Measurements from ENCODE around the genes ACTA2, FAS and IFIT2.

- PRO-cap, result no peak
Measured at GRCh38 chr10:87211834-87212317, 13.4 kb upstream of the NUTM2A start.

GRCh38 chr10:87341610-87342054 is 15.9 kb upstream of the NUTM2D start:
- PRO-cap, result no peak

DNA sequence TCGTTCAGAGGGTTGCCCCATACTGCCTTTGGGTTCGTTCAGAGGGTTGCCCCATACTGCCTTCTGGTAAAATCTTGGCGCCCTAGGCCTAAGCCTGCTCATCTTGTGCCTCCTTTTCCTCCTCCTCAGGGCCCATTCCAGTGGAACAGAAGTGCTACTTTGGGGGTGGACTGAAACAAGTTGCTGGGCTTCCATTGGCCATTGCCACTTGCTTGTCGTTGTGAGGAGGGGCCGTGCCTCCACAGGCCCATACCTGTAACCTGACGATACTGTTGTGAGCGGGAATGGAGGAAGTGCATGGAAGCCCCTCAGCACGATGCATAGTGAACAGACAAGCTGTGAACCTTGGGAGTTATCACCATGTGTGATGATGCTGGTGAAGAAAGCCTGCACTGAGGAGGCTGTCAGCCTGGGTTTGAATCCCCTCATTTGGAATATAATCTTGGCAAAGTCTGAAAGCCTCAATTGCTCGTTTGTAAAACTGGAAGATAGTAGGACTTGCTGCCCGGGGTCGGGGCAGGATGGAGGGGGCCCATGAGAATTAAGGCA is 777 bp upstream of the PAPSS2 start:
- PRO-cap, result no peak

GRCh38 chr10:87850878-87851274 is 12.5 kb downstream of the KLLN start:
- PRO-cap, result no peak

DNA sequence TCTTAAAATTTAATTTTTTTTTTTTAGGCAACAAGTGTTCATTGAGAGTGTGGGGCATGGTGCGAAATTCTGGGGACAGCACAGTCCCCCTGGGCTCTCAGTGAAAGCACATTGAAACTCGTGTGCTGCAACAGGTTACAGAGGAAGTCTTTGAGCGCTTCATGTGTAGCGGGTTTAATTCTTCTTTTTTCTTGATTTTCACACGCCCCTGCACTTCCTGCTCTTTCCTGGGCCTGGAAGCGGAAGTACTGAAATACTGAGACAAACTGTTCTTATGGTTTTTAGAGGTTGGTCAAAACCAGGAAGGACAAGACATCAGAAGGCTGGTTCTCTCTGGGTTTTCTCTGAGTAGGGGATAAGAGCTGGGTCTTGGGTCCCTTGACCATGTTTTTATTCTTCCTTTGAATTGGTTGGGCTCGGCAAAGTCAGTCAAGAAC is 203.5 kb downstream of the PTEN start:
- PRO-cap, result no peak

DNA sequence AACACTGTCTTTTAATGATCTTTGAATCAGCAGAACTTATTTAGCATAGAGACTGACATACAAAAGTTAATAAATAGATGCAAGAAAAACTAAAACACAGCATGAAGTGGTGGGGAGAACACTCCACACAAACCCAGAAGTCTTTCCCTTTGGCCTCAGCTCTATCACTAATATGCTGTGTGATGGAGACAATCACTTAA is 284.6 kb downstream of the PTEN start:
- PRO-cap, result no peak

DNA sequence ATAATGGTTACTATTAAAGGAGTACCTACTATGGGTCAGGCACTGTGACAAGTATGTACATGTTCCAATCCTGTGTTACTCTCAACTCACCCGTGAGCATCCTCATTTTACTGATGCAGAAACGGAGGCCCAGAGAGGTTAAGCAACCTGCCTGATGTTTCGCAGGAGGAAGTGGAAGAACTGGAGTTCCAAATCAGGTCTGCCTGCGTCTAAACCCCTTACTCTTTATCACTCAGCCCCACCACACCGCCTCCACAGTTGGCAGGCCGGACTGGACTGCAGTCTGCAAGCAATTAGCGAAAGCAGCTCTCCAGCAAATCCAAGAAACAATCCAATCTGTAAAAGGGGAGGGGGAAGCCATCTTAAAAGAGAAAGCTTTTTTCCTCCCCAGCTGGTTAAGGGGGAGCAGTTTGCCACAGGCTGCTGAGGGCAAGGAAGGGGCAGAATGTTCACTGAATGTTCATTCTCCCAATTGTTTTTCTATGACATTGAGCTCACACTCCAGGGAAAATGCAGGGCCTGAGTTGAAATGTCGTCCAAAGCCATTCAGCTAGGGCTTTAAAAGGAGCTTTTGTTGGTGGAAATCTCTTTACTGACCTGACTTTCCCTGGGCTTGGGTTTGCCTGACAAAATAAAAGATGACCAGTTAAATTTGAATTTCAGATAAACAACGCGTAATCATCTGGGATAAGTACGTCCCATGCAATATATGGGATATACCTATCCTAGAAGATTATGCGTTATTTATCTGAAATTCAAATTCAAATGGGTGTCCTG is 350.0 kb downstream of the RNLS start:
- PRO-cap, result no peak

DNA sequence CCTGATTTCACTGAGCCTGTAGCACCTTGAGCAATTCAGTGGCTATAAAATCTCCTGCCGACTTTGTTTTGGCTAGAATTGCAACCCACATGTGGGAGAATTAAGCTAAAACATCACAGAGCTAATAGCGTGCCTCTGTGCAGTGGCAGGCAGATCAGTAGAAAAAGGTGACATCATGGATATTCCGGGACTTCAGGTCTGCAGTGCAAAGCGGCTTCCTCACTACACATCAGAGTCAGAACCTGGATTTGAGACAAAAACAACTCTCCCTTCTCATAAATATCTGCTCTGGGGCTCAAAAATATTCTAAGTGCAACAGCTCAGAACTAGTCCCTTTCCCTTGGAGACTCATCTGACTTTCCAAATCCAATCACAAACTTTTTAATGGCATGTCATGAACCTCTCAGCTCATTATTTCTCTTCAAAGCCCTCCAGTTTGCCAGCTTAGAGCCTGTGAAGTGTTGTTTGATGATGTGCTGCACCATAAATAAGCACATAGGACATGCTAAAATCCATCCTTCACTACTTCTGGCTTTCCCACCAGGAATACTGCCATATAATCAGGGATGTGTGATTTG is 337.1 kb downstream of the RNLS start:
- PRO-cap, result no peak

- PRO-cap, result no peak
Measured at GRCh38 chr10:88497639-88497901, 85.5 kb downstream of the RNLS start.

DNA sequence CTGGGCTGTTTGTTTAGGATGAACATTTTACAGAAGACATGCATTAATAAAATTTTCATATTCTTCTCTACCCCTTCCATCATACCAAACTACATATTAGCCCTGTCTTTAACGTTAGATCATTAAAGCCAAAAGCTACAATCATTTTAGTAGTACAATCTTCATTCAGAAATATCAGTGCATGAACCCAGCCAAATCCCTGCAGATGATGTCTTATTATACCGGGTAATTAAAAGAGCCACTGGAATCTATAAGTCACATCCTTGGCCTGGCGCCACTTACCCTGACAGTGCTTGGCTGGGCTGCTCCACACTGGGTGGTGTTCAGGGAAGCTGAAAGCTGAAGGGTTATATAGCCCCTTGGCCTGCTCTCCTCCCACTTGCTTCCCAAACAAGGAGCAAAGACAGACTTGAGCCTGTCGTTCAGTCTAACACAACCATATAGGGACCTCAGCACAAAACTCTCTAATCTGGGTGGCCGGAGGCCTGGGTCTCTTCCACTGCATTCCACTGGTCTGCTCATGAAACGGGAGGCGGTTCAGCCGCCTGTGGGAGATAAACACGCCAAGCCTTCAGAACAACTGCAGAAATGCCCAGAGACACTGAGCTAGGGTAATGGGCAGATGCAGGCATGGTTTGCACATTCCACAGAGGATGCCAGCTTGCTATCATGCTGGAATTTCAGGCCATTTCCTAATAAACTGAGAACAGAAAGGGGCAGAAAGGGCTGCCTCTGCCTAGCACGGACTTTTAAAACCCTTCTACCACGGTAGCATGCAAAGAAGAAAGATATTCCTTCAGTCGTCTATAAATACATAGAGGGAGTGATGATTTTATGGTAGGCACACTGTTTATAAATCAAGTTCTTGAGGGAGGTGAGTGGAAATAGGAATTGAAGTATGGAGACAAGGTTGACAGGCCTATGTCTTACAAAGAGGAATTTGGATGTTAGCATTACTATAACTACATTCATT is at the start of gene ACTA2:
TSS of gene ACTA2 (minus strand) at position 325 of the 973 bp plus-strand sequence.
- PRO-cap, result bidirectional peak, plus-strand start at position 509 of the sequence, minus-strand start at position 324 of the sequence

DNA sequence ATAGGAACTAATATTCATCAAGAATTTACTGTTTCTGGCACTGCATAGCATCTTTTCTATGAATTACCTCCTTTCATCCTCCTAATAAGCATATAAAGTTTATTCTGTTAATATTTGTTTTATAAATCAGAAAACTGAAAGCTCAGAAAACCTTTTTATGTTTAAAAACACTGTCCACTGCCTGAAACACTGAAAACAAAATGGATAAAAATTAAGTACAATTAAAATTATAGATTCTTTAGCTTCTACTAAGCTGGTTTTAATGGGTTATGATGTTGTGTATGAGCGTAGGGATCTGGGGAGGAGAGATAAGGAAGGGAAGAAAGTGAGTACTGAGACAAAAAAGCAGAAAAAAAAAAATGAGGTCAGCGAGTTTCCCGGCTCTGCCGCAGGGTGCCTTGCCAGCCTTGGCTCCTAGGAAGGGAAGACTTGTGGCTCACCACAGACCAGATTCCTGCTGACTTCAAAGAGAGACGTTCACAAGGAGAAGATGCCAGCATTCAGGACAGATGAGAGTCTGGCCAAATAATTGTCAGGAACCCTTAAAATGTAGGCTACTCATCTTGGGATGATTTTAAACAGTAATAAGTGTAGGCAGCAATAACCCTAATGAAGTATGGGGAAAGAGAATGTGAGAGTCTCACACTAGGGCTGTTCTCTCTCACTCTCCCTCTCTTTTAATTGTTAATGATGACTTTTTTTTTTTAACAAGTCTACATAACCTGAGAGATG is 11.5 kb upstream of the FAS start:
- PRO-cap, result no peak

DNA sequence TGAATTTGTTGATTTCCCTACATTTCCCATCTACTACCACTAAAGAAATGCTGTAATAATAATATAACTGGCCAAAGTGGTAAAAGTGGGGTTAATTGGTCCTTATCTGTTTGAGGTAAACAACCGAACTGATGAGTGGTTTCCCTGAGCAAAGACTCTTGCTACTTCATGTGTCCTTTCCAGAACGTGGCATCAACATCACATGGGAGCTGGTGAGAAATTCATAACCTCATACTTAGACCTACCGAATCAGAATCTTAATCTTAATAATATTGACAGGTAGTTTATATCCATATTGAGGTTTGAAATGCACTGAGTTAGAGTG is 7.8 kb upstream of the FAS start:
- PRO-cap, result no peak

GRCh38 chr10:88990411-88991078 is at the start of gene FAS:
Gene FAS (plus strand): TSS chr10:88990798.
- PRO-cap, result bidirectional peak, plus-strand start at chr10:88990963, minus-strand start at chr10:88990691

DNA sequence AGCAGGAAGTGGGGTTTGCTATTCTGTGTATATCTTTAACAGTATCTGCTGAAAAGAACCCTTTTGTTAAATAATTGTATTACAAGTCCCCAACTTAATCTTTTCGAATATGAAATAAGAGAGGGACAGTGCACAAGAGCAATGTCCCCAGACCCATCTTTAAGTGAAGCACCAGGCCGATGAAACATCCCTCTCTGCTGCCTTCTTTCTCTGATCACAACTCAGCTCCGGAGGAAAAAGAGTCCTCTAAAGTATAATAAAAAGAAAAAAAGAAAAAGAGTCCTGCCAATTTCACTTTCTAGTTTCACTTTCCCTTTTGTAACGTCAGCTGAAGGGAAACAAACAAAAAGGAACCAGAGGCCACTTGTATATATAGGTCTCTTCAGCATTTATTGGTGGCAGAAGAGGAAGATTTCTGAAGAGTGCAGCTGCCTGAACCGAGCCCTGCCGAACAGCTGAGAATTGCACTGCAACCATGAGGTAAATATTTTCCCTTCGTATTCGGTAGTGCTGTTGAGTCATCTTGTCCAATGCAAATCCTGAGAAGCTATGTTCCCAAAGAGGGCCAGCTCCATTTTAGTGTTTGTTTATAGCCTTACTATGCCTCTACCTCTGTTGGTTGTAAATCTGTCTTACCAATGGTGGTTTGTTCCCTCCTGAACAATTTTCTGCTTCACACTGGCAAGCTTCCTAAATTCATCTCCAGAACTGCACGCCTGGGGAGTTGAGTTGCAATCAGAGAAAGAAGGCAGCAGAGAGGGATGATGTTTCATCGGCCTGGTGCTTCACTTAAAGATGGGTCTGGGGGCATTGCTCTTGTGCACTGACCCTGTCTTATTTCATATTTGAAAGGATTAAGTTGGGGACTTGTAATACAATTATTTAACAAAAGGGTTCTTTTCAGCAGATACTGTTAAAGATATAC is at the start of gene IFIT2:
TSS of gene IFIT2 (plus strand) at position 398 of the 925 bp plus-strand sequence.
- PRO-cap, result bidirectional peak, plus-strand start at position 401 of the sequence, minus-strand start at position 223 of the sequence; bidirectional peak, plus-strand start at position 448 of the sequence, minus-strand start at position 457 of the sequence

GRCh38 chr10:89556461-89556817 is 21.0 kb upstream of the SLC16A12 start:
- PRO-cap, result no peak

GRCh38 chr10:90887406-90887911 is 15.7 kb downstream of the RPP30 start:
- PRO-cap, result no peak

DNA sequence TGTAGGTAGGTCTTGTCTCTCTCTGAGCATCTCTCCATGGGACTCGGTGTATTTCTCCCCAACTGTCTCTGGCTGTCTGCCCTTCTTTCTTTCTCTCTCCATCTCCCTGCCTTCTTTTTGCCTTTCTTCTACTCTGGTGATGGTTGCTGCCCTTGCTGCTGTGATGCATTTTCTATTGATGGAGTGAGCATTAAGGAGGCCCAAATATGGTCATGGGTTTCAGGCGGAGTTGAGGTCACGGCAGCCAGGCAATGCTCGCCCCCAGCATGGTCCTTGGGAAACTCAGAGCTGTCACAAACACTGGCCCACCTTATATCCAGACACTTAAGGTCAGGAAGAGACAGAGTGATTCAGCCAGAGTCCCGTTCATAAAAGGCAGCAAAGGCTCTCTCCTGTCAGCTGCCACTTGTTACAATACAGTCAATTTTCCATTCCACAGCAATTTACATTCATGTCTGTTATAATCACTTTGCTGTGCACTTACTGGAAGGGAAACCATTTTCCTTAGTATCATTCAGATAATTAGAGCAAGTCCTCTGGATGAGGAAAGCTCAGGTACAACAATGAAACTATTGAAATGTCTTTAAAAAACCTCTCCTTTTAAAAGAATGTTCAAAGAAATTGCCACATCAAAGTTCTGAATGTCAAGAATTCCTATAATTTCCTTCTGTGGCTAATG is 14.7 kb upstream of the ANKRD1 start:
- PRO-cap, result no peak

DNA sequence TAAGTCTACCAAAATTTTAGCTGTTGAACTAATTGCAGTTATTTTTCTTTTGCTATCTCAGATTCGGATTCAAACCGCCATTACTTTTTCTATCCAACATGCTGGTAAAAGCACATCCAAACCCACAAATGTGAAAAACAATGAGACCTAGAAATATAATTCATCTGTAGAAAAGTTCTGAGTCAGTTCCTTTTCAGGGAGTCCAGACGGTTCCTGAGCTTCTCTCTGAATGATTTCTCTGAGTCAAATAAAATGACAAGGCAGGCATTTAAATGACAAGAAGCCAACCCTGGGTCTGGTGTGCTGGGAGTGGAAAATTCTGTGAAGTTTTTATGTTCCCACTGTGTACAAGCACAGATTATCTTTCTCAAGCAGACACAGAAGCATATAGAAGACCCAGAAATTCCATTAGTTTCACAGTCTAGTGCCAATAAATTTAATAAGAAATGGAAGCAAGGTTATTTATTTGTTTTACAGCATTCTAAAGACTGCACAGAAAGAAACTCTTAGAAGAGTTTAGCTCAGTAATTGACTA is 96.3 kb upstream of the ANKRD1 start:
- PRO-cap, result no peak

DNA sequence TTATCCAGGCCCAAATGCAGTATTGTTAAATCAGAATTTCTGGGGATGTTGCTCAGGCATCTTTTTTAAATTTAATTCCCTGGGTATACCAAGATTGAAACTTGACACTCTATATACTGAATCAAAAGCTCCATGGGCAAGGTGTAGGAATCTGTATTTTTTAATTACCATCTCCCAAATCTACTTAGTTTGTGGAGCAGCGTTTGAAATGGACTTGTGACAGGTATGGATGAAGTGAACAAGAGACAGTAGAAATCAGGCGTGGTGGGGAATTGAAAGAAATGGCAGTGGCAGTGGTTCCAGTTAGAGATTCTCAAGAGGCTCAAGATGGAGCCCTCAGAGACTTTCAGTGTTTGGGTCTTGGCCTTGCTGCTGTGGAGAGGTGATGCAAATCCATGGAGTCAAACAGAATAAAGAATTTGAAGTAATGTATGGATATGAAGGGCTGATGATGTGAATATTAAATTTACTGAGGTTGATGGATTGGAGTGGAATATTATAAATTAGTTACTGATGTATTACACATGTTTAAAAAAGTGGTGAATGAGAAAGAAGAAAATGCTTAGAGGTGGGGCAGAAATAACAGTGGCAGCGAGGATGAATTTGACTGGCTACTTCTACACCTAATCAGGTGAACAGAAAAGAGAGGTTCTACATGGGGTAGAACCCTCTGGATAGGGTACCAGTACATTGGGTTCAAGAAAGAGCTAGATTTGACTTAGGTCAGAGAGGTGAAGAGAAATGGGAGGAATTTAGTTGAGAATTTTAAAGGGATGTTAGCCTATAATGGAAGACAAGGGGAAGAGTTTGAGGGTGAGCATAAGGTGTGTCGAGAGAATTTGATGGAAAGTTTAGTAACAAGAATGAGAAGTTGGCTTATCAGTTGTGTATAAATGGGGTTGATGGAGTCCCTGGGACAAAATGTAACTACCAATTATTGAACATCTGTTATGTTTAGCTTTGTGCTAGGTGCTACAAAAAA is 3.6 kb downstream of the HECTD2 start:
- PRO-cap, result no peak

GRCh38 chr10:91590276-91590820 is 42.5 kb downstream of the PPP1R3C start:
- PRO-cap, result no peak